Cardiac fibroblast (primary cell): ENCODE measurements around the gene MOAP1.

- RRBS = no CpG with 5 or more reads among the region's 4 CpGs
Observed at GRCh38 chr14:92346220-92346635, 23.3 kb downstream of the SLC24A4 start.

DNA sequence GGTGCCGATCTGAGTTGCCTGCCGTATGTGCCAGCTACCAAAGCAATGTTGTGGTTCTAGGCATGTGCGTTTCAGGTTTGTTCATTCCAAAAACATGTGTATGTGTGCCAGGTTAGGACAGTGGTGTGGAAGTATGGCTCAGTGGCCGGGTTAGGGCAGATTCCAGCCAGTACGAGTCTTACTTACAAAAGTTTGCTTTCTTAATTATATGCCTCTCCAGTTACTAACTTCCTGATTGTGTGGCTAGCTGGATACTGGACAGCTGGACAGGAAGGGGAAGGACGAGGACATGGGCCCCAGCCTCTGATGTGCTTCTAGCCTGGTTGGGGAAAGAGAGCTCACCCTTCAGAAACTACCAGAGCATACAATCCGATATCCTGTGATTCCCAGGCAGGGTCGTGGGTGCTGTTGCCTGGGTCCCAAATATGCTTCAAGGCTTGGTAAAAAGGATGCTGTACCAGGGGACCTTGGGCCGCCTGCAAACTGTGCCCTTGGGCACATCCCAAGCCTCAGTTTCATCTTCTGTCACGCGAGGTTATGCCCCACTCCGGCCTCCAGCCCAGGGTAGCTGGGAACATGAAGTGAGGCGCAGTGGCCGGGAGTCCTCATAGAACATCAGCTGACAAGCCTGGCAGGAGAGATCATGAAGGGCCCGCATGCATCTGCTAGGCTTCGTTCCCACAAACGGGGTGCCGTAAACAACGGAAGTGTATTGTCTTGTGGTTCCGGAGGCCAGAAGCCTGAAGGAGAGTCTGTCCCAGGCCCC, 23.3 kb upstream of the RIN3 start:
- RRBS = no CpG with 5 or more reads among the region's 20 CpGs

DNA sequence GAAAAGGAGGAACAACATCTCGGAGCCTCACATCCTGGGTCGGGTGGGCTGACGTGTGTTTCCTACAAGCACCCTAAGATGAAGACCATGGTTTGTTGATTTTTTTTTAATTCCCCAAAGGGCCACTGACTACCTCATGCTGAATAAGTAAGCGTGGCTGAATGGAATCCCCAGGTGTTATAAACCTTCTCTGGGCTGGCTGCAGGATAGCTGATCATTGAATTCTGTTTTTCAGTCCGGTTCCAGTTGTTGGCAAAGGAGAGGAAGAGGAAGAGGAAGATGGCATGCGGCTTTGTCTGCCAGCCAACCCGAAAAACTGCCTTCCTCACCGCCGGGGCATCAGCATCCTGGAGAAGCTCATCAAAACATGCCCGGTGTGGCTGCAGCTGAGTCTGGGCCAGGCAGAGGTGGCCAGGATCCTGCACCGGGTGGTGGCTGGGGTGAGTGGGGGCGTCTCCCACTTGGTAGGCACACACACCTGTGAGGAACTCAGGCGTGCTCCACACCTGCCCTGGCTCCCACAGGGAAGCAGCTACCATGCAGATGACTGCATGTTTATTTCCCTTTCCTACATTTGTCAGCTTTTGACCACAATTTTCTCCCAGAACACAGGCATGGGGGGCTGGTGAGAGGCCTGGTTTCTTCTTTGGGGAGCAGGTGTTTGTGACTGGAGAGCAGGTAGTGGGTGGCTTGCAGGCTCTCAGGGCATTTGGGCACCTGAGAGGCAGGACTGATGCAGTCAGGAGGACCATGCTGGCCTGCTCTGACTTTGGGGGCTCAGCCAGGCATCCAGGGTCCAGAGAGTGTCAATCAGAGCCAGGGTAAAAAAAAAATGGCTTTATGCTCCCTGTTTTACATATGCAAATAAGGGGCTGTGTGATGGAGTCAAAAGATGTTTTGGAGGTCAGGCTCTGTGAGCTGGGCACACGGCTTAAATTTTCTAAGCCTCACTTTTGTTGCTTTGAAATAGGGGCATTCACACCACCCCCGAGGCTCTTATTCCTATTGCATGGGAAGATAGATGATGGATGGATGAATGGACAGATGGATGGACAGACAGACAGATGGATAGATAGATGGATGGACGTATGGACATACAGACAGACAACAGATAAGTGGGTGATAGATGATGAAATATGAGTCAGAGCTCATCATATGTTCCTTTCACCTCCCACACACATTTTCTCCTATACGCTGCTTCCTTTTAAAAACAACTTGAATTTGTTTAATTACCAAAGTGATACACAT, 42.4 kb downstream of the RIN3 start:
- RRBS = 83% methylated on average over 3 of the region's 17 CpGs

DNA sequence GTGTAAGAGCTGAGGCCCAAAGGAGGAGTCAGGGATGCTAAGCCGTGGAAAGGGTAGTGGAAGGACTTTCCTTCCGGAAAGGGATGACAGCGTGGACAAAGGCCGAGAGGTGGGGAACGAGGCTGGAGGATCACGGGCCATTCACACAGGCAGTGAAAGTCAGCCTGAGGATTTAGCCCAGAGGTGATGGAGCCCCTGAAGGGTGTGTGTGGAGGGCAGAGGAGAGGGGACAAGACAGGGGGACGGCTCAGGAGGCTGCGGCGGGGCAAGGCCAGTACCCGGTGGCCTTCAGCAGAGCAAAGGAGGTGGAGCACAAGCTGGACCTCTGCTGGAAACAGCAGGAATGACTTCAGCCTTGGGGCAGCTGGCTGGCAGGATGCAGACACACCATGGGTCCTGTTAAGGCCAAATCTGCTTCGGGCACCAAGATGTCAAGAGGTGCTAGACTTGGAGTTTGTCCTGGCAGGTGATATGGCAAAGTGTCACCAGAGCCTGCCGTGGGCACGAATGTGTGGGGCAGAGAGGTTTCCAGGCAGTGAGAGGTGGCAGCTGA, 92.2 kb downstream of the LGMN start:
- RRBS = no CpG with 5 or more reads among the region's 13 CpGs

DNA sequence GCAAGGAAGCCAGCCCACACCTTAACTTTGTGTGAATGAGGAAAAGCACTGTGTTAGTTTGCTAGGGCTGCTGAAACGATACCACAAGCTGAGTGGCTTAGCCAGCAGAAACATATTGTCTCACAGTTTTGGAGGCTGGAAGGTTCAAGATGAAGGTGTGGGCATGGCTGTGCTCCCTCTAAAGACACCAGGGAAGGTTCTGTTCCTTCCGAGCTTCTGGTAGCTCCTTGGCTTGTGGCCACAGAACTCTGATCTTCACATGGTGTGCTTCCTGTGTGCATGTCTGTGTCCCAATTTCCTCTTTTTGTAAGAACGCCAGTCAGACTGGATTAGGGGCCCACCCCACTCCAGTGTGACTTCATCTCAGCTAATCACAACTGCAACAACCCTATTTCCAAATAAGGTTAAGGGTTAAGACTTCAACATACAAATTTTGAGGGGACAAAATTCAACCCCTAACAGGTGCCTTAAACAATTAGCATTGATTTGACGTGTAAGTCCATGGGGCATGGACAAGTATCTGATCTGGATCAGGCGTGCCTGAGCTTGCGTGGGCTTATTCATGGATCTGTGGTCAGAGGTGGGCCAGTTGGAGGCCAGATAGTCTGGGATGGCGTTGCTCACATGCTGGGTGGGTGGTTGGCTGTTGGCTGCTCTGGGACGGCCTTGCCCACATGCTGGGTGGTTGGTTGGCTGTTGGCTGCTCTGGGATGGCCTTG, 88.6 kb downstream of the LGMN start:
- RRBS = no CpG with 5 or more reads among the region's 8 CpGs

DNA sequence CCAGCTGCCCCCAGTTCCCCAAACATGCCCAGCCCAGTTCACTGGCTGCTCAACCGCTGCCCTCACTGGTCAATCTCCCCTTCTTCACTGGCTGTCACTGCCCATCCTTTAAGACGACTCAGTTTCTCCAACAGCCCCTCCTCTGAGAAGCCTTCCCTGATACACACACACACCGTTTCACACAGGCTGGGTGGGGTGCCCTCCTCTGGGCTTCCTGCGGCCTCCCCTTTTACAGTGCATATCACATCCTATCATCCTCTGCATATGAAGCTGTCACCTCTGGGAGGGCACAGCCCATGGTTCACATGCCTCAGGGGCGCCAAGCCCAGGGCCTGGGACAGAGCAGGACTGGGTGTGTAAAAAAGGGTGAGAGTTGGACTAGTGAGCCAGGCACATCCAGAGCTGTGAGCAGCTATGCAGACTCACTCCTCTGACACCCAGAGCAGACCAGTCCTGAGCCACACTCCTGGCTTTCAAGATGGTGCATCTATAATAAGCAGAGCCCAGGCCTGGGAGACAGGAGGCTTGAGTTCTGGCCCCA, 62.7 kb downstream of the LGMN start:
- RRBS = no CpG with 5 or more reads among the region's 5 CpGs

DNA sequence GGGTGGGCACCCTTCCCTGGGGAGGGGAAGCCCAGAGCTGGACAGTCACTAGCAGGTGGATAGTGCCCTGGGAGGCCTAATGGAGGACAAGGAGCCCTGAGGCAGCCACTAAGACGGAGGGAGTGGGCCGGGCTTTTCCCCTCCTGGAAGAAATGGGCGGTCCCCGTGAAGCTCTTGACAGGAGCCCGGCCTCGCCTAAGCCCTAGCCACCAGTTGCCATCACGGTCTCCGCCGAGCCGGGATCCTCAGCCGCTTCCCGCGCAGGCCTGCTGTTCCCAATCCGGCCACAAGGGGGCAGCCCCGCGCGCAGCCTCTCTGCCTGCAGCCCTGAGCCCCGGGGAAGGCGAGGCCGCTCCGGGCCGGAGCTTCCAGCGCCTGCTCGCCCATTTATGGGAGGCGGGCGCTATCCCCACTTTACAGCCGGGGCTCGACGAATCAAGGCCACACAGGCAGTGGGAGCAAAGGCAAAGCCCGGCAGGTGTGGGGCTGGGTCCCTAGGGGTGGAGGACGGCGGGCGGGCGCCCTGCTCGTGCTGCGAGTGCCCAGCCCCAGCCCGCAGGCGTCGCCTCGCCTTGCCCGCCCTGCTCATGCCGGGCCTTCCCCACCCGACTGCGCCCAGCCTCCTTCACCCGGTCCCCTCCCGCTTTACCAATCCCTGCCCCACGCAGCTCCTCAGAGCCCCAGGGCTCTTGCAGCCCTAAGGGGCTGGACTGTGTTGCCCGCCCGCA, 61.5 kb downstream of the LGMN start:
- RRBS = 2% methylated on average over 26 of the region's 49 CpGs

- RRBS = no CpG with 5 or more reads among the region's 1 CpG
Observed at GRCh38 chr14:92692932-92693296, 55.5 kb downstream of the LGMN start.

- RRBS = 30% methylated on average over 4 of the region's 16 CpGs
Observed at GRCh38 chr14:92694315-92695072, 53.9 kb downstream of the LGMN start.

DNA sequence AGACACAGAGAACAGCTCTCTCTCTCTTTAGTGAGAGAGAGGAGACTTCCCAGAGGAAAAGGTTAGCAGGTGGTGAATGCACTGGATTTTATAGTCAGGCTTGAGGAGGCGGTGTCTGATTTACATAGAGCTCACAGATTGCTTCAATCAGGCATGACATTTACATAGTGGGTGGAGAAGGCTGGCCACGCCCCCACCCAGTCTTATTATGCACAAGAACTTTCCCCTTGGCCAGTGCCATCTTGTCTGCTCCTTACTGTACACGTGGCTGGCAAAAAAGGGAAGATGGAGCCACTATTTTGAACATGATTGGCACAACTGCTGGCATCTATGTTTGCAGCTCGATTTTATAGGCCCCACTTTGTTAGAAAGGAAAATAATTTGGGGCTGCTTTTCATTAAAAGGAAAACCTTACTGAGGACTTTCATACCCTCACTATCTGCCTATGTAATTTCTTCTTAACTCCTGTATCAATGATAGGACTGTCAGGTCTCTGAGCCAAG, 10.9 kb upstream of the LGMN start:
- RRBS = no CpG with 5 or more reads among the region's 4 CpGs

- RRBS = no CpG with 5 or more reads among the region's 12 CpGs
Observed at GRCh38 chr14:93007022-93007660, 84.2 kb downstream of the CHGA start.

DNA sequence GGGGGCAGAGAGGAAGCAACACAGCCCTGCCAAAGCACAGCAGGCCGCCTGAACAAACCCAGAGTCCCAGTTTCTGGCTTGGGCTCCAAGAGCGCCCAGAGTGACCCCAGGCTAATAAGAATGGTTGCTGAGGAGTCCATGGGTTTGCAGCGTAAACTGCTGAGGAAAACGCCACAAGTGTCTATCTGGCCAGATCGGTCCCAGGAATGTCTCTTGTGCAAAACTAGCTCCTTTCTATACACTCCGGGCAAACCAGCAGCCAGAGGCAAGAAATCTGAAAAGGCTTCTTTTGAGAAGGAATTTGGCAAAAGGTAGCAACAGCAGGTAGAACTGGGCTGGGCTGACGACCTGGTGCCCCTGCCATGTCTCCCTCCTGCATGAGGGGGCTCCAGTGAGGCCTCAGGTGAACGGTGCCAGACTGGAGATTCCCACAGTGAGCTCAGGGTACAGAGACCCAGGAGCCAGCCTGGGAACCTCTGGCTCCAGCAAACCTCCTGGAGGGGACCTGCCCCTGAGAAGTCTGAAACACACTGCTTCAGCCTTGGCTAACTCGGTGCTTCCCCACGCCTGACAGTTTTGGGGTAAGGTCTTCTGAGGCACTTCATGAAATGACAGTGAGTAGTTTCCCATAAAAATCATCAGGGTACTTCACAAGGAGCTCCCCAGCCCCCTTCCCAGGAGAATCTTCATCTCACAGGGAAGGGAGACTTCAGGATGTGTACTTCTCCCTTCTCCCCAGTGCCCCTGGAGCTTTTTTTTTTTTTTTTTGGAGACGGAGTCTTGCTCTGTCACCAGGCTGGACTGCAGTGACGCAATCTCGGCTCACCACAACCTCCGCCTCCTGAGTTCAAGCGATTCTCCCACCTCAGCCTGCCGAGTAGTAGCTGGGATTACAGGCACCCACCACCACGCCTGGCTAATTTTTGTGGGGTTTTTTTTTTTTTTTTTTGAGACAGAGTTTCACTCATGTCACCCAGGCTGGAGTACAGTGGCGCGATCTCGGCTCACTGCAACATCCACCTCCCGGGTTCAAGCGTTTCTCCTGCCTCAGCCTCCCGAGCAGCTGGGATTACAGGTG, 10.6 kb downstream of the ITPK1 start:
- RRBS = no CpG with 5 or more reads among the region's 23 CpGs

- RRBS = 100% methylated on average over 1 of the region's 3 CpGs
Observed at GRCh38 chr14:93106791-93107086, 9.0 kb downstream of the ITPK1 start.

- RRBS = 8% methylated on average over 4 of the region's 9 CpGs
Observed at GRCh38 chr14:93173983-93174595, 10.6 kb downstream of the MOAP1 start.

GRCh38 chr14:93184767-93185419, at the start of gene MOAP1:
TSS of gene MOAP1 (minus strand) at chr14:93184897.
- RRBS = 1% methylated on average over 35 of the region's 83 CpGs

- RRBS = no CpG with 5 or more reads among the region's 4 CpGs
Observed at GRCh38 chr14:93263606-93264159, 56.6 kb downstream of the UBR7 start.

- RRBS = no CpG with 5 or more reads among the region's 3 CpGs
Observed at GRCh38 chr14:93702643-93703044, 85.6 kb downstream of the PRIMA1 start.

GRCh38 chr14:93974266-93975311, 1.8 kb downstream of the ASB2 start:
- RRBS = no CpG with 5 or more reads among the region's 20 CpGs

DNA sequence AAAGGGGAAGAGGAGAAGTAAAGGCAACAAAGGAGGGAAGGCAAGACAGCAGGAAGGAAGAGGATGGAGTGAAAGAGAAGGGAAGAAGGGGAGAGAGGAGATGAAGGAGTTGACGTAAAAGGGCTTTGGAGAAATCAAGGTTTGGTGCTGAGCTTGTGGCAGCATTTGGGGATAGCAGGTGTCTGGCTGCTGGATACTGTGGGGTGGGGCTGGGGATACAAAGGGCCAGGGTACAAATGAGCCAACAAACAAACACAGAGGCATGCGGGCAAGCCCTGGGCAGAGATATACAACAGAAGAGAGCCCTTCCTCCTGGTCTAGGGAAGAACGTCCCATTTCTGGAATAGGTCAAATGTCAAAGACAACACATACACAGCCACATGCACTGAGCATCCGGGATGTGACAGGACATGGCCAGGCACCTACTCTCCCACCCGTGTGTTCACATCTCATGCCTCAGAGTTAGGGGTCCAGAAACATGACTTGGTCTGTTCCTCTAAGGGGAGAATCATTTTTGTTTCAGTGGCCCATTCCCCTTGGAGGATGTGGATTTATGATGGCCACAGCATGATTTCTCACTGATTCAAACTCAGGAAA, 679 bp upstream of the ASB2 start:
- RRBS = no CpG with 5 or more reads among the region's 5 CpGs